Ascending aorta (tissue), 1 donor: ENCODE results near the genes DPPA2 and CD200R1.

DNA sequence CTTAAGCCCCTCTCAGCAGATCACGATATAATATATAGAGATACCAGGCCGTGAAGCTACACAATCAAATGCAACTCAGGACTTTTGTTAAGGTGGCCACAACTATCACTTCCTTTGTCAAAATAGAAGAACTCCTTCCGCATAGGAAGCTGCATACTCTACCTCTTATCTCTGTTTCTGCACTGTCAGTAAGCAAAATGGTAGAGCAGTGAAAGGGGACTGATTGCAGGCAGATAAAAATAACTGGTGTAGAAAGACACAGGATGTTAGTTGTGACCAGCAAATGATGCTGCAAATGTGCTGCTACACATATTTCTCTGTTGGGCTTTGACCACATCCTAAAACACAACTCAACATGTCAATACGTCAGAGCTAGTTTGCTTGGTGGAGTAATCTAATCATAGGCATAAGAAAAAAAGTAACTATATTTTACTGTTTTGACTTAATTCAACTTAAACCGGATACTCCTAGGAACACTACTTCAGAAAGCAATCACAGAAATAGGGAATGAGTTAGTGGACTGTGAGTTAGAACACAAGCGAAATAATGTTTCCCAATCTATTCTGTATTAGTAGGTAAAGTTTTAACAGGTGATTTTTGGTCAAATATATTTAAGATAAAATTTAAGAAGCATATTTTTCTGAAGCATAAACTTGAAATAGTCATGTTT, 16.2 kb upstream of the TRAT1 start:
- PRO-cap, result no peak

DNA sequence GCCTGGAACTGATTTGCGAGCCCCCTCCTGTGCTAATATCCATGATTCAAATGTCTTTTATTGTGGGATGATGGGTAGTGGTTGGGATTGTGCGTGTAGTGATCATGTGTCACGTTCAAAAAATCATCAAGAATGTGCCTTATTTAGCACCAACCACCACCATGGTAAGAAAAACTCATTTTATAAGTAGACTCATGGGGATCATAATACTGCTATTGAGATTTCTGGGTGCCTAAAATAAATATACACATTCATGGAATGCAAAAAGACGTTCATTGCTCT, 3.8 kb downstream of the TRAT1 start:
- PRO-cap, result no peak

DNA sequence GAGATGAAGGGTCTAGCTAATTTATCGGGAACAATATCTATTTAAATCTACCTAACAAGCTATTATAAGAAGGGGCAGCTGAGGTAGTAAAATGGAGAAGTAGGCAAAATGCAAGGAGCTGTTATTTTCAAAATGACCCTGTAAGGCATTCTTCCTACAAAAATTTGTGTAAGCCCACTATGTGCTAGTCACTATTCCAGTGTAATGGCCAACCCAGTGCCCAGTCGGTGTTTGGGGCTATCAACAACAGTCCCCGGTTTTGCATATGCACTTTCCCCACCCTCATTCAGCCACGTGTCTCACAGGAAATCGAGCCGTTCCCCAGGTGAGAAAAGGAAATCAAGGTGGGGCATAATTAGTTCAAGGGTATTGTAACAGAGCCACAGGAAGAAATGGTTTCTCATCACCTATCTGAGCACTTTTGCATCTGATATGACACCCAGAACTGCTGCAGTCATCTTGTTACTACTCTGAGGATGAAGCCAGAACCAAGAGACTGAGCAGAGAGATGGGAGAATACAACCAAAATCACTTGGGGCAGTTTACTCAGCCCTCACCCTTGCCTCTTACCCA, 40.2 kb downstream of the TRAT1 start:
- PRO-cap, result no peak

GRCh38 chr3:109081786-109082249, 36.1 kb downstream of the MORC1 start:
- PRO-cap, result no peak

GRCh38 chr3:109316092-109316978, at the start of gene DPPA2:
Gene DPPA2, minus strand, starts transcription at chr3:109316517.
- PRO-cap, result no peak

DNA sequence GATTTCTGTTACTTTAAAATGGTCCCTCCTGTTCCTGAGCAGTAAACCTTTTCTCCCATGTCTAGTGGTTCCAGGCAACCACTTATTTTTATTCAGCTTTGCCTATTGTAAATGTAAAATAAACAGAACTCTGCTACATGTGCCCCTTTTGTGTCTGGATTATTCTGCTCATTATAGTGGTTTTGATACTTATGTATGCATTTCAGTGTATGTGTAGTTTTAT, 641.4 kb upstream of the DPPA4 start:
- PRO-cap, result no peak

DNA sequence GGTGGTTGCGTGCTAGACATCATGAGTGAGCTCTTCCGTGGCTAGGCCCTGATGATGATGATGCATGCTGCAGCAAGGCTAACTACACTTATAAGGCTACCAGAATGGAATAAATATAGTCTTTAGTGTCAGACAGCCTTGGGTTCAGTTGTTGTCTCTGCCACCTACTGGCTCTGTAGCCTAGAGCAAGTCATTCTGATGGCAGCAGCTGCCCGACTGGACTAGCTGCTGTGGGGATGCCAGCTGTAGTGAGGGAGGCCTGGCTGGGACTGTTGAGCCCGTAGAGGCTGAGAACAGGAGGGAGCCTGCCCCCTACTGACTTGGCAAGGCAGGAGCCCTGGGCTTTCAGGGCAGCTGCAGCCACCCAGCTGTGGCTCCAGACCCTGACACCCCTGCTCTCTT, 21.4 kb upstream of the ZBED2 start:
- PRO-cap, result no peak

DNA sequence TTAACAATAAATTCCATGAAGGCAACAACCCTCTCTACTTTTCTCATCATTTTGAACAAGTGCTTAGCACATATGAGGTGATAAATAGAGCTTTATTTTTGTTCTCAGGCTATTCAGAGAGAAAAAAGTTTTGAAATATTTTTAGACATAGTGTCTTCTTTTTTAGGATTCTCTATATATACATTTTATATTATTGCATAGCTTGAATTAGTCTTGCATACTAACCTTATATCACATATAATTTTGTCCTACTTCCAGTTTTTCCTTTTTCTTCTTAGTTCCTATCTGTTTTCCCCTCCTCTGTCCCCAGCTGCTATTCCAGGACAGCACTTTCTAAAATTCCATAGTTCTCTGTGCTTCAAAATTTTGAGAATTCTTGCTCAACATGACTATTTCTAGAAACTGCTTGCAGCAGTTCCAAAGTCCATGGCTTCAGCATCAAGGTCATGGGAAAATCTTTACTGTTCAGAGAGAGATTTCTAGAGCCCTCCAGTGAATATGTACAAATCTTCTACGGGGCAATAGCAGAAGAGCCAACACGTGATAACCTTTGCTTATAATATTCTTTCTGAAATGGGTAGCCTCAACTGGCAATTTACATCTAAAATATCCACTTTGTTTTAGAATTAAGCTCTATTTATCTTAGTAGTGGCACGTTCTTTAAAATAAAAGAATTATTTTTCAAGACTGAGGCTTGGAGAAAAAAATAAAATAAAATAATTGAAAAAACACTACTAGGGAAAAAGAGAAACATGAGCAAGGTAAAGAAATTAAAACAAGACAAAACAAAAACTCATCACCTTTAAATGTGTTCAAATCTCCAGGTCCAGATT, 76.1 kb upstream of the PHLDB2 start:
- PRO-cap, result no peak

DNA sequence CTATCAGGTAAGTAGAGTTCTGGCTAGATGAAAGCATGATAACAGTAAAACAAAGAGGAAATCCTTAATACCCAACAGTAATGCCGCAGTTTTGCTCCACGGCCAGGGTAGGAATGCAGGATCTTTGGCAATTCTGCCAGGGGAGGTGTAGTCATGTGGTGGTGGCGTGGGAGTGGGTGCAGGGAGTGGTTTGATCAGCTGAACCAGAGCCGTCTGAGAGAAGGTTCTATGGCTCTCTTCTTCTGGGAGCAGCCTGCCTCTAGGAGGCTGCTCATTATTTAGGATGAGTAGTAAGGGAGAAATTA, 32.5 kb upstream of the PHLDB2 start:
- PRO-cap, result no peak

GRCh38 chr3:111967537-111968317, 11.1 kb upstream of the ABHD10 start:
- PRO-cap, result no peak

- PRO-cap, result no peak
These were observed 6.5 kb upstream of the TAGLN3 start for GRCh38 chr3:111992108-111992804.

- PRO-cap, result no peak
These were observed 682 bp downstream of the TAGLN3 start for GRCh38 chr3:111999449-111999759.

DNA sequence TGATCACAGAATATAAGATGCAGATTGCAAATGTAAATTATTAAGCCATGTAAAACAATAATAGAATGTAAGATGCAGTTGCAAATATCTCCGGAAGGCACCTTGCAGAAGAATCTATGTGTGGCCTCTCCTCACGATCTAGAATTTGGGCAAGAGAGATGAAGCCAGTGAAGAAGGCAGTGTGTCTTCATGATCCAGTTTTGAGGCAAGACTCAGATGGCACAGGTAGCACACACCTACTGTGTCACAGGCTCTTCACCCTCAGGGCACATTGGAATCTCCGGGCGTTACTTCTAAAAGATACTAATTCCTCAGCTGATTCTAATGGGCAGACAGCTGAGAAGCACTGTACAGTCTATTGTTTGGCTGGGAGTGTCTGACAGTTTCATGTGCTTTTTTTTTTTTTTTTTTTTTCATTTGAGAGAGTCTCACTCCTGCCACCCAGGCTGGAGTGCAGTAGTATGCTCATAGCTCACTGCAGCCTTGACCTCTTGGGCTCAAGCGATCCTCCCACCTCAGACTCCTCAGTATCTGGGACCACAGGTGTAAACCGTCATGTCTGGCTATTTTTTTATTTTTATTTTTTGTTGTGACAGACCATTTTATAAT, 3.8 kb downstream of the C3orf52 start:
- PRO-cap, result no peak

GRCh38 chr3:112091124-112091564, 5.0 kb downstream of the C3orf52 start:
- PRO-cap, result no peak

DNA sequence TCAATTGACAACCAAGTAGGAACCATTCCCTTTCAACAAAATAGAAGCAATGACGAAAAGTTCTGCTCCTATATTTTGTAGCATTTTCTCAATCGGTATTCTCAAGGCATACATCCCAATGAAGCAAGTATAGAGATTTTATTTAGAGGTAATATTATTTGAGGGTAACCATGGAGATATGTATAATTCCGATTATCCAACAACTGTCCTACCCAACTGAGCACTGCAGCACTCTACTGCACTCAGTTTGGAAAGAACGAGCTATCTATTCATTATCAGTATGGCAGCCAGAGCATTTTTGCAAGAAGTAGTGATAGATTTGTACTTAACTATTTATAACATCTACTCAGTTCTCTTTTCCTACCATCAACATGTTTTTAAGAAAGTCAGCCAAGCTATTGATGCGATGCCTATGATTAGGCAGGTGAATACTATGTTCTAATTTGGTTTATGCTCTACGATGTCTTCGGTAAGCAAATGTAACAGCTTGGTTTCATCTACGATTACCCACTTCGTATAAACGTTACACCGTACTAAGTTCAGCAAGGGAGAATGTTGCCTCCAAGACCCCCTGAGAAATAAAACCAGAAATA, 517 bp downstream of the BTLA start:
- PRO-cap, result no peak

- PRO-cap, result no peak
These were observed 15.2 kb upstream of the BTLA start for GRCh38 chr3:112514564-112514842.

DNA sequence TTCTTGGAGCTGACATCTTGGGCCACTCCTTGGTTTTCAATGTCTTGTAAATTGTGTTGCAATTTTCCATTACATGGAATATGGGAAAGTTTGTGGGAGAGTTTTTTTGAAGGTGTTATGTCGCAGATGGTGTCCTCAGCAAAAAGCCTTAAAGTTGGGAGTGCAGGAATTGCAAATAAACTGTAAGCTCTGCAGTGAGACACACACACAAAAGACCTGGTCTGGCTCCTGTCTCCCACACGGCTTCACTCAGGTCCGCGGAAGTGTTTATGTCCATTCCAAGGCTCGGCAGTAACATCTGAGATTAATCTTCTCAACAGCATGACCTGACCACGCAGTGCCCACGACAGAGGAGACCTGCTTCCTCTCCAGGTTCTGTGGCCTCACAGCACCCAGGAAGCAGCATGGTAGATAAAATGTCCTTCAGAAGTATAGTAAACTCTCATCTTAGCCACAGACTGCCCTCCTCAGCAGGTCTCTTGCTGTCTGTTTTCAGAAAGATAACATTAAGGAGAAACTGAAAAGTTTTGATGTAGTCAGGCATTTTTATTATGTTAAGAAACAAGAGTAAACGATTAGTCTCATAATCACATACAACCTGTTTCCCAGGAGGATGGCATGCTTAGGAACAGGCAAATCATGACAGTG, 34.8 kb downstream of the CD200R1L start:
- PRO-cap, result no peak

DNA sequence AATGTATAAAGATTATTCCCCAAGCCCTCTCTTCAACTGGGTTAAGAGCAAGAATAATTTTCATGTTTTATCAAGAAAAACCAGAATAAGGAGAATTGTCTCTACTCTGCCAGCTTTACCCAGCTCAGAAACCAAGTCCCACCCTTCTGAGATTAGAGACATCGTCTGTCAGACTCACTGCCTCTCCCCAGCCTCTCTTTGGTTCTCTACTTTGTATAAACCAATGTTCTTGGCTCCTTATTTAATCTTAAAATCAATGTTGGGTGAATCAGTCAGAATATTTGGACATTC, 33.8 kb downstream of the CD200R1L start:
- PRO-cap, result no peak

DNA sequence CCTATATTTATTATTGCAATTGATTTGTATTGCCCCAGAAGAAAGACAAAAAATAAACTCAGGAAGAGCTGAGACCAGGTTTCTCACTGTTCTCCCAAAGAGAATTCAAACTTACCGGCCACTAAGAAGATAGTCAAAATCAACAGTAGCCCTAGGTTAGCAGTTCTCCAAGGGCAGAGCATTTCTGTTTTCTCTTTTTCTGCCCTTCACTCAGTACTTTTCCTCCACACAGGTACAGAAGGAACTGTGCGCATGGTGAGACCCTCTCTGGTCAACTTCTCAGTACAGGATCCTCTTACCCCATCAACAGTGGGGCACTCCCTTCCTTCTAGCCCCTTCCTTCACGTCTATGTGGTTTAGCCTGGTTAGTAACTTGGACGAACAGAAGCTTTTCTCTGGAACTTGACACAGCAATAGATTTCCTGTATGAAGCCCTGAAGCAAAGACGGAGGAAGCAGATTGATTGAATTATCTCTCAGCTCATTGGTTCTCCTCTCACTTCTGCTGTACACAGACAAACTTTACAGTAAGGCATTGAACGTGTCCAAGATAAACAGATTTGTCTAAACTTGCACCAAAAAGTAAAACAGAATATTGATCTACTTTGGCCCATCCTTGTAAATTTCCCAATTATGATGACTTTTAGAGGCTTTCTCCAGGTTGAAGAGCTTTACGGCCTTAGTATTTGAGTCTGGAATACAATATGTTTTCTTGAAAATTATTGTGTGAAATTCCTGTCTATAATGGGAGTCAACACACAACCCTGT, at the start of gene CD200R1:
CD200R1 (minus strand) TSS at position 428 of the 767 bp plus-strand sequence.
- PRO-cap, result no peak

DNA sequence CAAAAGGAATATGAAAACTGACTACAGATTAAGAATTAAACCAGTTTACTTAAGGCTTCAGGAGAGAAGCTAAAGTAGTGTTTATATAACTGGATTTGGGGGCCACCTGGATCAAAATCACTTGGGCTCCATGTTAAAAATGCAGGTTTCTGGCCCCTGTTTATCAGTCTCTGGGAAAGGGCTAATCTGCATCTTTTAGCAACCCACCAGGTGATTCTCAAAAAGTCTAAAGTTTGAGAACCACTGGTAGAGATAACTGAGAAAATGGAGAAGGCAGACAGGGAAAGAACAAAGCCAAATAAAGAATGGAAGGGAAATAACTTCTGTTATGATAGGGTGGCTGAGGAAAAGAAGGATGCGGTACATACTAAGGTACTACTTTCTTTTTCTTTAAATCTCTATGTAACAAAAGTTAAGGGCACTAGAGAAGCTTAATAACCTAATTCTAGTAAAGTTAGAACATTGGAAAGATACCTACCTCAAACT, 13.4 kb downstream of the GTPBP8 start:
- PRO-cap, result no peak